GM12892 (cell line): ENCODE measurements around the gene ZNF124.

DNA sequence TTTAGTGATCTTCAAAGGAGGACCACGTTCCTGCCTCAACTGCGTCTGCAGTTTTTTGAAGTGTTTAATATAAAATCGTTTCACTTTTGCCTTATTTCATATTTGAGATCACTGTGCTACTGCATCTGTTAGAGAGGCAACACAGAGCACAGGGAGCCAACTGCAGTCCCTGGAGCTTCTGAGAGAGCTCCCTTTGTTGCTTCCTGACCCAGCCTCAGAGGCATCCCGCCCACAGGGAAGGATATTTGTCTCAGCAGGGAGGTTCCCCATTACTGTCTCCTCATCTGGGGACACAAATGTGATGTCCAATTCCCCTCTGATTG, 62.0 kb downstream of the KIF26B start:
- RRBS = no CpG with 5 or more reads among the region's 4 CpGs

DNA sequence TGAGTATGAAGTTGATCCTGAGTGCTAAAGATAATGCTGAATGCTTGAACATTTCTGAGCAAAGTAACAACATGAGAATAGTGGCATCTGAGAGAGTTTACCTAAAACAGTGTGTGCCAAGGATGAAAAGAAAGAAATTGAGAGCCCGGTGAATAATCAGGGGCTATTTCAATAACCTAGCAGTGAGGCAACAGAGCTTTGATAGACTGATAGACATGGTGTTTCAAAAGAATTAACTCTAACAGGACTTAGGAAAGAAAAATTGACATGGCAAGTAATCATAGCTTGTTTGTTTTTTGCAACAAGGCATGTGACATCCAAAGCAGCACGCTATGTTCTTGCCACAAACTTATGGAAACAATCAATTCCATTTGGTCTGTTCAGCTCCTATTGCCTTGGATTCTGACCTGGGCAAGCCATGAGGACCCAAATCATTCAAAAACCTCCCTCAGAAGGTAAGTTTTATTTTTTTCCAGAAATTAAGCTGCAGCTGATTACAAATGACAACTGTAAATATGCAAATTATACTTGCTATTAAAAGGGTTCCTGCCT, 608.5 kb downstream of the SMYD3 start:
- RRBS = no CpG with 5 or more reads among the region's 2 CpGs

- RRBS = no CpG with 5 or more reads among the region's 14 CpGs
These were observed 560.1 kb downstream of the SMYD3 start for GRCh38 chr1:245946897-245947531.

DNA sequence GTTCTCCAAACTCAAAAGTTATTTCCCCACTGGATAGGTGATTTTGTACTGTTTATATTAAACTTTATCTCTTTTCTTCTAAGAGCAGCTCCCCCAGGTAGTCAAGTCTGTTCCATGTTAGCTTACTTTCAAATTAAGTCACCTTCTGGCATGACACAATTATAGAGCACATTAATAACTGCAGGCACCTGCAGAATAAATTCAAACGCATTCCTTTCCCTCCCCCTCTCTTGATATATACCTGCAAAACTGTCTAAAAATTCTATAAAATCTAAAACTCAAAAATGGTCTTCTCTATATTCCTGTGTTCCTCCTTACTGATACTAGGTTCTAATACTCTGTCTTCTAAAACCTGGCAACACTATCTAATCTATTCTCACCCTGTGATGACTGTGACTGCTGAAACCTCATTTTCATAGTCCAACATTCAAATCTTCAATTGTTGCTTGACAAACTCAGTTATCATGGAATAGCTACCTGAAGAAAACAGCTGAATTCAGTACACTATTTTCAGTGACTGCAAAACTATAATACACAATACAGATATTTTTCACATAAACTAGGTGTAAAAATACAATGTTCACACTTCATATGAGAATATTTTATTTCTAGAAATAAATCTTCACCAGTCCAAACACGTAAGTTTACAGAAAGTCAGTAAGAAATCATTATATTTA, 257.1 kb downstream of the SMYD3 start:
- RRBS = no CpG with 5 or more reads among the region's 2 CpGs

DNA sequence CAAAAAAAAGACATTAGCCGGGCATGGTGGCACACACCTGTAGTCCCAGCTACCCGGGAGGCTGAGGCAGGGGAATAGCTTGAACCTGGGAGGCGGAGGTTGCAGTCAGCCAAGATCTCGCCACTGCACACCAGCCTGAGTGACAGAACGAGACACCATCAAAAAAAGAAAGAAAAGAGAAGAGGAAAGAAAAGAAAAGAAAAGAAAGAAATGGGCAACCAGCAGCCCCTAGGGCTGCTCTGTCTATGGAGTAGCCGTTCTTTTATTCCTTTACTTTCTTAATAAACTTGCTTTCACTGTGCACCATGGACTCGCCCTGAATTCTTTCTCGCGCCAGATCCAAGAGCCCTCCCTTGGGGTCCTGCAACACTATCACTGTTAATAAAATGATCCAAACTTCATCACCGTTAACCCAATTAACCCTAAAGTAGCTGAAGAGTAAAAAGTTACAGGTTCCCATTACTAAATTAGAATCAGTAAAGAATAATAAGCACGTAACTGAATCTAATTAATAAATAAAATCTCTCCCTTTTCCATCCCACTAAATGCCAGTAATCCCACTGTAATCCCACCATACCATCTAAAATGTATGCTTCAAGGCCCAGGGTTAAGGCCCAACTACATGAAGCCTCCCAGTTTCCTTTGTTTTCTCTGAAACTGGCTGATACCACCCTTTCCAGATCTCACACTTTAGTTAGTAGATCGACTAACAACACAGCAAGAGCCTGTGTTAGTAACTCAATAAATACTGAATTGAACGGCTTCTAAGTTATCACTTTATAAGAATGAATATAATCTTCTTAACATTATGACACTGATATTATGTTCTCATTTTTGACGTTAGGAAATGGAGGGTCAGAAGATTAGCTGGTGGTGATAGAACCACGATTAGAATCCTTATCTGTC, 238.3 kb downstream of the SMYD3 start:
- RRBS = no CpG with 5 or more reads among the region's 15 CpGs

- RRBS = no CpG with 5 or more reads among the region's 2 CpGs
These were observed 20.3 kb upstream of the SMYD3 start for GRCh38 chr1:246527381-246527685.

DNA sequence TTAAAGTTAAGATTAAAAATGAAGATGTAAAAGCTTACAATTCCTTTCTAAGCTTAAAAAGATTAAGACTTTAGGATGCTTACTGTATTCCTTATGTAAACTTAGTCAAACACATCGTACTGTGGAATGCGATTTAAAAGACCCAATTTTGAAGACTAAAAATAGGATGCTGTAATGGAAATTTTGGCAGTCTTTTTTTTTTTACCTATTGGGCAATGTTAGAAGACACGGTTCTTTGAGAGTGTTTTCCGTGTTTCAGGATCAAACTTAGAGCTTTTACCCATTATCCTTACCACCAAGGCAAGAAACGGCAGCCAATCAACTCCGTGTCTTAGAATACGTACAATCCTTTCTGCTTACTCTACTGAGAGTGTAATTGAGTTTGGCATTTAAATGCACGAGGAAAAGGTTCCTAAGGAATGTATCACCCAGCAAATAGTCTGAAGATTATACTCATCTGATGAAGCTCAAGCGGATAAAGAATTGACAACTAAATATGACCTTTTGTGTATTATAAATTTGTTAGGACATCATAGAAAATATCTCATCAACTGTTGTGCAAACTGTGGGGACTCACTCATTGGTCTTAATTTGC, 1.0 kb downstream of the CNST start:
- RRBS = no CpG with 5 or more reads among the region's 9 CpGs

GRCh38 chr1:246579735-246580302, 13.6 kb downstream of the CNST start:
- RRBS = no CpG with 5 or more reads among the region's 4 CpGs

GRCh38 chr1:246608500-246609456, 42.5 kb downstream of the CNST start:
- RRBS = no CpG with 5 or more reads among the region's 21 CpGs

- RRBS = no CpG with 5 or more reads among the region's 2 CpGs
These were observed 46.4 kb upstream of the SCCPDH start for GRCh38 chr1:246677655-246678281.

- RRBS = no CpG with 5 or more reads among the region's 20 CpGs
These were observed 564 bp downstream of the SCCPDH start for GRCh38 chr1:246724690-246725255.

DNA sequence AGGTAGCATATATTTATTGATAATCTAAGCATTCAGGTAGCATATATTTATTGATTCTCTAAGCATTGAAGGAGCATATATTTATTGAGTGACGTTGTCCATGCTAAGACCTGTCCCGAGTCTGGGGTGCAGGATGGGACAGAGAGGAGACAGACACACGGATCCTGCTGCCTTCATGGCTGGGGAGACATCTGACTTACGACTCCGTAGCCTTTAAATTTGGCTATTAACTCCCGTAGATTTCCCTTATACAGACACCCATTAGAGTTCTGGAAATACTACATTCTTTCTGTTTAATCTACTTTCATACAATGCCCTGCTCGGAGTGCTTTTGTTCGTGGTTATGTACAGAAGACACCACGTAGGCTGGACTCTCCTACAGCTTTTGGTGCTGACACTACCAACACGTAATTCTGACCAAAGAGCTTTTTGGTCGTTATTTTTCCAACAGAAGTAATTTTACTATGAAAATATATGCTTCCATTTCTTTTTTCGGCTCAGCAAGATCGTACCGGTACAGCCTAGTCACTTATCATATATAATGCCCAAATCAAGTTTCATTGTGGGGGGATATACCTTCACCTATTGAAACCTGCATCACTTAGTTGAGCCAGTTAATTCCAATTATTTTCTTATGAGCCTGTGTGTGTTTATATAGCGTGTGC, 1.2 kb downstream of the SCCPDH start:
- RRBS = no CpG with 5 or more reads among the region's 15 CpGs

DNA sequence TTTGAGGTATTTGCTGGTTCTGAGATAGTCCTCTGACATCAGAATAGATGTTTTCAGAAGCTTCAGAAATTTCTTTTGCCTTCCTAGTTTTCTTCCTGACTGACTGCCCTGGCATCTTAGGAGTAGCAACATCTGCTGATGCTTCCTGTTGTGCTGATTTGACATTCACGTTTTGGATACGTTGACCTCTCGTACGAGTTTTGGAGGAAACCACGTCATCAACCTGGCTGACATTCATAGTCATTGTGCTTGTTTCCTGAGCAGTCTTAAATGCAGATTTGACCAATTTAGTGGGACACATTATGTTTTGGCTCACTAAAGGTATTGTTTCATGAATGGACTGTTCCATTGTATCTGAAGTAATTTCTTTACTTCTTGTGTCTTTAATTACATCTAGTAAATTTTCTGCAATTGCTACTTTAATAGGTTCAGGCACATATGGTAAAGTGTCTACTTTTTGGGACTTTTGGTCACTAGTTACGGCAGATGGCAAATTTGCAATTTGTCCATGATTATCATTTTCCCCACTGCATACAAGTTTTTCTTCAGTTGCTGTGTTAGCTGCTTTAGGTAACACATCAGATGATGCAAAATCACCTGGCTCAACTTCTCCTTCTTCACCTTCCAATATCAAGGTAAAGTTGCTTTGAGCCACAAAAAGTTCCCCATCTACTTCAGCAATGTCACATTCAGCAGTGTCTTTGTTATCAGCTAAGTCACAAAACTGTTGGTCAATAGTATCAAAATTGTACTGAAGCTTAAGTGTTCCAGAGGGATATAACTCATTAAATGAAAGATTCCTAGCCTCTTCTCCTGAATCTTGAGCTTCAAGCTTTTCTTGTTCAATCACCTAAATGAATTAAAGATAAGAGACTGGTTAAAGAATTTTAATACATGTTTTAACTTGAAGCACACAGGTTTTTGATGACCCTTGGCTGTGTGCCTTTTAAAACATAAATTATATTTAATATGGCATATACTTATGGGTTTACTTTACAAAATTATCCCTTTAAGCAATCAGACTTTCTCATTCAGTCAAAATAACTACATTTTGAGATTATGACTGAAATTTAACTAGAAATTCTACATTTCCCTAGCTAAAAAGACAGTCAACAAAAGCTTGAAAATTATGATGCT, 80.8 kb downstream of the AHCTF1 start:
- RRBS = no CpG with 5 or more reads among the region's 6 CpGs

GRCh38 chr1:246889702-246890387, 41.9 kb downstream of the AHCTF1 start:
- RRBS = no CpG with 5 or more reads among the region's 7 CpGs

DNA sequence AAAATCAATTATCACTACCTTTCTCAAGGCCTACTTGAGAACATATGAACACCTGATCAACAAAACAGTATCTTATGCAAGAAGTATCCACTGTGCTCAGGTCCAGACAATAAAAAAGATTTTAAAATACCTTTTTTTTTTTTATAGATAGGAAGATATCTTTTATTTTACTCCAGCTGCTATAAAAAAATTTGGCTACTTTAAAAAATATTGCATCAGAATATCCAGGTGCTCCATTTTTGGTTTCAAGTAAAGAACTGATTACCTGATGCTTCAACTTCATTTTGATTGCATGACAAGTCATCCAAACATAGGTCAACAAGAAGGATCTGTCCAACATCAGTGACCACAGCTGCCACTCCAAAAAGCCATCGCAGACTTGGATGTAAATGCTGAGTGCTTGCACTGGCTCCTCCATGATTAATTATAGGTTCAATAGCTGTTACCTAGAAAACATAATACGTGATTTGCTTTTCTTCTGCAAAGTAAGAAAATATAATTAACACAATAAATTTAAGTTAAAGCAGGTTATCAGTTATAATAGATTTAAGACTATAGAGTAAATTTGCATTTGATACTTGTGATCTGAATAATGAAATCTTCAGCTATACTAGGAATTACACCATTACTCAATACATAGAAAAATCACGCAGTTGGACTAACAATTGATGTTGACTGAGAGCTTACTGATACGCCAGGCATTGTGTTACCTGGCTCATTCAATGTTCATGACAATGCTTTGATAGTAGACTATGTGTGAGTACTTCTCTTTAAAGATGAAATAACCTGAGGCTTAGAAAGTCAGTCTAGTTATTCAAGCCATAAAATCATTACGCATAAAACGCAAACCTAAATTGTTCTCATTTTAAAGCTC, 18.5 kb downstream of the AHCTF1 start:
- RRBS = no CpG with 5 or more reads among the region's 6 CpGs

DNA sequence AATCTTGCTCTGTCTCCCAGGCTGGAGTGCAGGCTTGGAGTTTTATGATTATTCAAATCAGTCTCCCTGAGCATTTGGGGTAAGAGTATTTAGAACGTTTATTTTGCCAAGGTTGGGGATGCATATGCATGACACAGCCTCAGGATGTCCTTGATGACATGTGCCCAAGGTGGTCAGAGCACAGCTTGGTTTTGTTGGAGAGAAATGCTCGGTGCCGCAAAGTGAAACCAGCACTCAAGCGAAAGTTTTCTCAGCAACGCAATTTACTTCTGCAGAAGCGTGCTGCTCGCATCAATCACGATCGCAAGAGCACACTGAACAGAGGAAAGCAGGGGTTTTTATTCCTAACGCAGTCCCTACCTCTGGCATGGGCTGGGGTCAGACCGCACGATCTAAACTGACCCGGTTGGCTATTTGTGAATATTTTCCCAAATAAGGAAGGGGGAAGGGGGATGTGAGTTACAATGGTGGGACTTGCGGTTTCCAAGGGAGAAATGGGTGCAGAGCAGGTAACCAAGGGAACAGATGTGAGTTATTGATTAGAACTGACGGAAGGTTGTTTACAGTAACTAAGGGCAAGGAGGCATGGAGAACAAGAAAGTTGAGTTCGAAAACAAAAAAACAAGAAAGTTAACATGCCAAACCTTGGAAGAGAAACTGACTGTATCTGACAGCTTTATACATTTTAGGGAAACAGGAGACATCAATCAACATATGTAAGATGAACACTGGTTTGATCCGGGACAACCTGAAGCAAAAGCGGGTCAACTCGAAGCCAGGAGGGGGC, 878 bp upstream of the ZNF669 start:
- RRBS = no CpG with 5 or more reads among the region's 19 CpGs

- RRBS = 16% methylated on average over 27 of the region's 94 CpGs
These were observed 7.9 kb upstream of the ZNF669 start for GRCh38 chr1:247111658-247112801.

DNA sequence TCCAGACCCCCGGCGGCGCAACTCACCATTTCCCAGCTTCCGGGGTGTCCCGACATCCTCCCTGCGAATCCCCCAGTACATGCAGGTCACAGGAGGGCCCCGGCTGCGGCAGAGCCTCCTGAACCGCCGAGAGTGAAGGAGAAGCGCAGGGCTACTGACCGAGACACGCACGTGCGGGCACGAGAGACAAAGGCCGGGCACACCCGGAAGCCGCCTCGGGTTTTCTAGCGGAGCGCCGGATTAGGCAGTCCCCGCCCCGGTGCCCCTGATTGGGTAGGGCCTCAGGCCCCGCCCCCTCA, at the start of gene ZNF124:
TSS of gene ZNF124 (minus strand) at position 199 of the 299 bp plus-strand sequence.
- RRBS = no CpG with 5 or more reads among the region's 26 CpGs

DNA sequence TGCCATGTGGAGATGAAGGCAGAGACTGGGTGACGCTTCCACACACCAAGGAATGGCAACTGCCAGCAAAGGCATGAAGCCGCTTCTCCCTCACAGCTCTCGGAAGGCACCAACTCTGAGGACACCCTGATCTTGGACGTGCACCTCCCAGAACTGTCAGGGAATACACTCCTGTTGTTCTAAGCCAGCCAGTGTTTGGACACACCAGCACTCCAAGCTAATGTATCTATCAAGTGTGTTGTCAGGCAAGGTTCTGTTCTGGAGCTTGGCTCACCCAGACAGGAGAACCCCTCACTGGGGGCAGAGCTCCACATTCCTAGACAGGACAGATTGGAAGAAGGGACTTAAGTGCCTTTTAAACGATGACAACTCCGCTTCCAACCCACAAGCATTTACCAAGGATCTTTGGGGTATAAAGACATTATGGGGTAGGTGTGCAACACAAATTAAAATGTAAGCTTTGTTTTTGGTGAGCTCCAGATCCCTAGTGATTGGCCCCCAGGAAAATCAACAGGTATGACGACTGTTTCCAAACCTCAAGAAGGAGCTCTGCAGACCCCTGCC, 32.3 kb downstream of the ZNF496 start:
- RRBS = no CpG with 5 or more reads among the region's 7 CpGs

GRCh38 chr1:247331076-247331252, 703 bp downstream of the ZNF496 start:
- RRBS = no CpG with 5 or more reads among the region's 20 CpGs